ENCODE data around the genes PRELID2 and SPINK9.

GRCh38 chr5:143596099-143596609 is 192.7 kb upstream of the NR3C1 start:
- RRBS, result no CpG with 5 or more reads among the region's 2 CpGs

- RRBS, result no CpG with 5 or more reads among the region's 2 CpGs
These were observed 176.8 kb upstream of the HMHB1 start for GRCh38 chr5:143635044-143635626.

- RRBS, result 2% methylated on average over 12 of the region's 68 CpGs
These were observed at the start of gene PRELID2 for GRCh38 chr5:145835000-145835861. TSS of gene PRELID2 (minus strand) at chr5:145835342.

DNA sequence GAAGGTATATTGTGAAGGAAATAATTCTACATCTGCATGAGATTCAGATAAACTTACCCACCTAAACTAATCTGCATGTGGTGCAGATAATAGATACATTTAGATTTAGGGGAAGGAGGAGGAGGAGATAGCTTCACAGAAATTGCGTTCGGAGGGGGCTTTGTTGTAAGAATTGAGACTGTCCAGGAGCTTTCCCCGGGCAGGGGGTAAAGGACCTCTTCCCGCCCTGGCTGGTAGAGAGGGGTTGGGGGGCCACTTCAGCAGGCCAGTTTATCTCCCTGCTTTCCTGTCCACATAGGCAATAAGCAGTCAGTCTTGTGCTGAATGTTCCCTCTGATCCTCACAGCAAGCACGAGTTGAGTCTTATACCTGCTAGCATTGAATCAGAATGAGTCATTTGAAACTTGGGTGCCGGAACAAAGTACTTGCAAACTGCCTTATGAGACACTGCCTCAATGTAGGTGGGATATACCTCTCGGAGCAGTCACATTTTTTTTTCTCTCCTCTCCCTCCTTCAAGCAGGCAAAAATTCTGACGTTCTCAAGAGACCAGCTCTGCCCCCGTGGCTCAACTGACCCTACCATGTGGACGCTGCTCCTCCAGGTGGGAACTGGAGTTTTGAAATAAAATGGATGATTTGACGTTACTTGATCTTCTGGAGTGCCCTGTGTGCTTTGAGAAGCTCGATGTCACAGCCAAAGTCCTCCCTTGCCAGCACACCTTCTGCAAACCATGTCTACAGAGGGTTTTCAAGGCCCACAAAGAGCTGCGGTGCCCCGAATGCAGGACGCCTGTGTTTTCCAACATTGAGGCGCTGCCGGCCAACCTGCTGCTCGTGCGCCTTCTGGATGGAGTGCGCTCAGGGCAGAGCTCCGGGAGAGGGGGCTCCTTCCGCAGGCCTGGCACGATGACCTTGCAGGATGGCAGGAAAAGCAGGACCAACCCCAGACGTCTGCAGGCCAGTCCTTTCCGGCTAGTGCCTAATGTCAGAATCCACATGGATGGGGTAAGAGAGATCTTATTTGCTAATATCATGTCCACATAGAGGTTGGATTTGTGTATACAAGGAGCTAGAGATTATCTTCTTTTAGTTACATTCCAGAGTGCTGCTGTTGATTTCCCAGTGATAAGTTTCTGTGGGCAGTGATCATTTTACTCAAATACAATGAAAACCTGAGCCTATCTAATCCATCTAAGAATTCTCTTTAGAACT is 1.3 kb downstream of the SH3RF2 start:
- RRBS, result 75% methylated on average over 9 of the region's 25 CpGs

DNA sequence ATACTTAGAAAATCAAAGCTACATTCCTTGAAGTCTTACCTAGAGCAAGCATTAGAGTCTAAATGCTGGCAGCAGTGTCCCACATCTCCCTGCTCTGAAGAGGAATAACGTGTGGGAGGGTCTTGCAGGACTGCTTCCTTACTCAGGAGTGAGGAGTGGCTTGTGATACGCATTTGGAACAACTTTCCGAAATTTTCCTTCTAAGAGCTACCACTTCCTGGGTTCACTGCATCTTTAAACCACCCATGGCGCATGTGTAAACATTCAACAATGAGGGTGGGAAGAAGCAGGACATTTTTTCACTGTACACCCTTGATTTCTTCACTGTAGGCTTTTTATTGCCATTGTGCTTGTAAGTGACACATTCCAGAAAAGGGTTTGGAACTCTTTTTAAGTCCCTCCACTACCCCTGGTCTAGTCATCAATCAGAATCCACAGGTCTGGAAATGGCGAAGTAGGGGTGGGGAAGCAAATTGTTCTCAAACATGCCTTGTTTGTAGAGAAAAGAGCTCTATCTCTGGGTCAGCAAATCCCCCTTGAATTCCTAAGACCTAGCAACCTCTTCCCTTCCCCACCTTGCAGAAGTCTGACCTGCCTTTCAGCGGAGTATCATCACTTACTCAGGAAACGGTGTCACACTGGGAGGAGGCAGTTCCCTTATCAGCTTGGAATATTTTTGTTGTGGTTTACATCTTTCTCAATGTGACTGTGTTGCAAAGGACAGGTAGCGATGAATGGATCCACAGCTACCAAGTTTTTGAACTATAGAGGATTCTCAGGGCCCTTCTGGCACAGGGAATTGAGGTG is 3.1 kb downstream of the SH3RF2 start:
- RRBS, result no CpG with 5 or more reads among the region's 8 CpGs

DNA sequence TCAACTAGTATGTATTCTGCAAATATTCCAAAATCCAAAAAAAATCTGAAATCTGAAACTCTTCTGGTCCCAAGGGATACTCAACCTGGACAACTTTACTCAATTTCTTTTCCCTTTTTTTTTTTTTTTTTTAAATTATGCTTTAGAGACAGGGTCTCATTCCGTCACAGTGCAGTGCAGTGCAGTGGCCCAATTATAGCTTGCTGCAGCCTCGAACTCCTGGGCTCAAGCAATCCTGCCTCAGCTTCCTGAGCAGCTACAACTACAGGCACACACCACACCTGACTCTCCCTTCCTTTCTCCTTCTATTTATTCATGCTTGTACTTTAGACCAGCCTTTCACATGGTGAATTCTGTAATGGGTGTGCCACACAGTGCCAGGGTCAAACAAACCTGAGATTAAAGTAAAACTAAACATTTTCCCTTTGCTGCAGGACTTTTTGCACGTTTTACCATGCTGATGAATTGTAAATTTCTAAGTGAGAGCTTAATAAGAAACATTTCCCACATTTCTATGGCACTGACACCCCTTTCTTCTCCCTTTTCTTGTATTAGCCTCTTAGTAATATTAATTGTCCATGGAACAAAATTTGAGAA is 7.9 kb downstream of the SH3RF2 start:
- RRBS, result no CpG with 5 or more reads among the region's 3 CpGs

GRCh38 chr5:146059171-146060370 is 45.8 kb downstream of the PLAC8L1 start:
- RRBS, result no CpG with 5 or more reads among the region's 28 CpGs

DNA sequence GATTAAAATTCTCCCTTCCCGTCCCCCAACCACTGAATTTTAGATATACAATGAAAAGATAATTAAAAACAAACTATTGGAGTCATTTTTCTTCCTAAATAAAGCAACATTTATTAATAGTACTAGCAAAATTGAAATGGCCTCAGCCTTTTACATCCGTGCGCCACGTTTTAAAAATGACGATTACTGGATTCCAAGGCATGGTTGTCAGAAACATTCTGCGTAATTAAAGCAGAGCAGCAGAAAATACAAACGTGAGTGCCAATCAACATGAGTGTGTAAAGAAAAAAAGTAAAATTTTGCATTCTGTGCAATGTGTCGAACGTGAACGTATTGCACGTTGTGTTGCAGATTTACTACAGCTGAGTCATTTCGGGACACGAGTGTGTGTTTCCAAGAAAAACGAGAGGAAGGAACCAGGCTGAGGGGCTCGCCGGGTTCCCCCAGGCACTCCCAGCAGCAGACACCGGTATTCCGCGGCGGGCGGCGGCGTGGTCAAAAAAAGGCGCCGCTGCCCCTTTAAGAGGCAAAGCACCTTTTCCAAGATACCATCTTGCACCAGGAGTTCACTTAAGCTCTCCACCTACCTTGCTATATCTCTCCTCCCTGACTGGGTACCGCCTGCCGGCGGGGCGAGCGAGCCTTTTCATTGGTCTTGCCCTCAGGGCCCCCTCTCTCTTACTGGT is 418 bp upstream of the RBM27 start:
- RRBS, result no CpG with 5 or more reads among the region's 30 CpGs

GRCh38 chr5:146609323-146609607 is 93.3 kb upstream of the GPR151 start:
- RRBS, result no CpG with 5 or more reads among the region's 7 CpGs

DNA sequence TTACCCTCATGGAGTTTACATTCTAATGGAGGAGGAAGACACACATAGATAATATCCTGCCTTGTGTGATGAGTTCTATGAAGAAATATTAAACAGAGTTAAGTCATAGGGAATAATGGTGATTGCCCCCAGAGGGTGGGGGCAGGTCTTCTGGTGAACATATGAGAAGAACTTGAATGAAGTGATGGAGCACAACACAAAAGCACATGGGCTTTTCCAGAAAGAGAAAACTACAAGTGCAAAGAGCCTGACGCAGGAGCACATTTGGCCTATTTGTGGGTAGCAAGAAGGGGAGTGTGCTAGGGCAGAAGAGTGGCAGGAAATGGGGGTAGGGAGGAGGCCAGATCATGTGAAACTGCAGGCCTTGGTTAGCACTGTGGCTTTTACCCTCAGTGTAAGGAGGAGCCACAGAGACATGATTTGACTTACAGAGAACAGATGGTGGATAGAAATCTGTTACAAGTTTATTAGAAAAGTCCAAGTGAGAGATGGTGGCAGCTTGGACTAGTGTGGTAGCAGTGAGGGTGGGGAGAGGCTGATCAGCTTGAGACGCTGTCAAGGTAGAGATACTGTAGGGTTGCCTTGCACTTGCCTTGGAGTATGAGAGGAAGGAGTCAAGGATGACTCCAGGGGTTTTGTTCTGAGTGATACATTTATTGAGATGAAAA is 126.8 kb downstream of the PPP2R2B start:
- RRBS, result no CpG with 5 or more reads among the region's 2 CpGs

DNA sequence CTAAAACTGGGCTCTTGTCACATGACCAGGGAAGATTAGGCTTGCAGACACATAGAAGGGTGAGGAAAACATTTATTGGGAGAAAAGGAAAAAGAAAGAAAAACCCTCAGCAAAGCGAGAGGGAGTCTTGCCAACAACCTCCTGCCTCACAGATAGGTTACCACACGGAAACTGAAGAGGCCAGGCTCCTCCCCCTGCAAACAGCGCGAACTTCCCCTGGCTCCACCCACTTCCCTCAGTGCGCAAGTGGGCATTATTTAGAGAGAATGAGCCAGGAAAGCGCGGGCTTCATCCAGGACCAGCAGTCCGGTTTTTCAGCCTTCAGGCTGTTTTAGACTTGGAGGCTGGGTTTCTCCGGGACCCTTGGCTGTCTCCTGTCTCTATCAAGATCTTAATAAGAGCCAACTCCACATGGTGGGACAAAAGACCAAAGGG is 70.3 kb downstream of the STK32A start:
- RRBS, result no CpG with 5 or more reads among the region's 9 CpGs

DNA sequence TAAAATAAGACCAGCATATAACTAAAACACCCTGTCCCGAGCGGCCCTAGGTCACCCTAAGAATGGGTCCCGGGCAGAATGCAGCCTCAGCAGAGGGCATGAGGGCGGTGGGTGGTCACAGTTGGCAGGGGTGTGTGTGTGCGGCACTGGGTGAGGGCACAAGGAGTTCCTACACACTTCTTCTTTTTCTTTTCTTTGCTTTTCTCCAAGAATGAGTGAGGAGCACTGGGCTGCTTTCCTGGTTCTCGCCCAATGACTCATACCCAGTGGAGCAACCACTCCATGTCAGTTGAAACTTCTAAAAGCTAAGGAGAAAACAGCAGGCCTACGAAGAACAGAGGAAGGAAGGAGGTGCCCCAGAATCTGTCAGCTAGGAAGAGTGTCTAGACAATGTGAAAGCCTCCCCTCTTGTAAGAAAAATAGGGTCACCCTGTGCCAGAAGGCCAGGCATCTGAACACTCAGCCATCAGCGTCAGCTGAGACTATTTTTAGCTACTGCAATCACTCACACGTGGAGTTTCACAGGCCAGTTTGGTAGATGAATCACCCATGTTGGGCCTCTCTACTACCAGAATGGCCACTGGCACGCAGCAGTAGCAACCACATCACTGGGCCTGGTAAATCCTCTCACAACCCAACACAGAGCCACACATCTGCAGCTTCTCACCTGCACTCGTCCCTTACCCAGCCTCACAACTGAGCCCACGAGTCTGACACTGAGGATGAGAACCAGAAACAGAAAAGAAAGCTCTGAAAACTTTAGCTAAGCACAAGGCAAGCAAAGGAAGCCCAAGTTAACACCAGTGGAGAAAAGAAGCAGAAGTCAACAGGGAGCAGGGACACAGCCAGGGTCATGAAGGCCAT is 105.7 kb downstream of the DPYSL3 start:
- RRBS, result no CpG with 5 or more reads among the region's 12 CpGs

DNA sequence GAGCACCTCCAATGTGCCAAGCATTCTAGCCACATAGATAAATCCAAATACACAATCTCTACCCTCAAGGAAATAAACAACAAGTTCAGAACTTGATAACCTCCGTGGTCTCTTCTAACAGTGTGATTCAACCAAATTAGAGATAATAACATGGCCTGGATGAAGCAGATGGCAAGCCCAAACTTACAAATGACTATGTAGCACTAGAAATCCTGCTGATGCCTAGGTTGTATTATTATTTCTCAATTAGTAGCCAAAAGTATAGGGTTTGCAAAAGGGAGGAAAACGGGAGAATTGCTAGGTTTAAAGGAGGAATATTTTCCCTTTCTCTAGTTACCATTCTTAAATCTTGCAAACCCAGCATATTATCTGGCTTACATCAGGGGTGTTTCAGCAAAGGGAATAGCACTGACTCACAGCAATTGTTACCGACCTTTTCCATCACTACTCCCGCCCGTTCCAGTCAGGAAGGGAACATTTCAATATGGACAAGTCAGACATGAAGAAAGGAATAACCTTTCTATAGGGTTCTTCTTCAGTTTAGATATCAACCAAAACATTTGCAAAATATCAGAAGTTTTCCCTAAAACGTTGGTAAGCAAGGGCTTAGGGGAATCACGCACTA is 2.3 kb downstream of the DPYSL3 start:
- RRBS, result no CpG with 5 or more reads among the region's 7 CpGs

GRCh38 chr5:147721302-147721639 is 61.3 kb downstream of the JAKMIP2 start:
- RRBS, result no CpG with 5 or more reads among the region's 19 CpGs

DNA sequence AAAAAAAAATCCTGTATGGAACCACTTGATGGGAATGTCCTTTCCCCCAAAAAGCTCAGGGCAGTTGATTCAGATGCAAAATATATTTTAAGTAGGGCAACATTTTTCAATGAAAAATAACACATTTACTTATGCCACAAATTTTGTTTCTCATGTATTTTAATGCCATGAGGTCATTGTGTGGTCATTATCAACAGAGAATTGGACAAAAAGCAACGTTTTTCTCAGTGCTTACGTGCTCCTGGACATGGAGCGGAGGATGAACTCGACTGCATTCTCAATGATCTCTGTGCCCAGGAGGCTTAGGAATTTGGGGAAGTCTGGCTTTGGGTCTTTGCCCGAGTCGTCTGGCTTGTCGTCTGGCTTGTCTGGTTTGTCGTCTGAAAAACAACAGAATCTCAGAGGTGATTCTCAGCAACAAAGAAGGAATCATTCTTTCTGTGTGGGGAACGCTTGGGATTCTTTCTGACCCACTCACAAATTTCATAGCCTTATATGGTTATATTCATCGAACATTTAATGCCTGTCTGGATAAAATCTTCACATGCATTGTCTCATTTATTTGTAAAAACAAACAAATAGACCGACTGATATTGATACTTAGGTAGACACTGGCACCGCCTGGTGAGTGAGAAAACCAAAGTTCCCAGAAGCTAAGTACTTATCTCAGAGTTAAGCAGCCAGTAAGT is 4.8 kb downstream of the C5orf46 start:
- RRBS, result no CpG with 5 or more reads among the region's 12 CpGs

DNA sequence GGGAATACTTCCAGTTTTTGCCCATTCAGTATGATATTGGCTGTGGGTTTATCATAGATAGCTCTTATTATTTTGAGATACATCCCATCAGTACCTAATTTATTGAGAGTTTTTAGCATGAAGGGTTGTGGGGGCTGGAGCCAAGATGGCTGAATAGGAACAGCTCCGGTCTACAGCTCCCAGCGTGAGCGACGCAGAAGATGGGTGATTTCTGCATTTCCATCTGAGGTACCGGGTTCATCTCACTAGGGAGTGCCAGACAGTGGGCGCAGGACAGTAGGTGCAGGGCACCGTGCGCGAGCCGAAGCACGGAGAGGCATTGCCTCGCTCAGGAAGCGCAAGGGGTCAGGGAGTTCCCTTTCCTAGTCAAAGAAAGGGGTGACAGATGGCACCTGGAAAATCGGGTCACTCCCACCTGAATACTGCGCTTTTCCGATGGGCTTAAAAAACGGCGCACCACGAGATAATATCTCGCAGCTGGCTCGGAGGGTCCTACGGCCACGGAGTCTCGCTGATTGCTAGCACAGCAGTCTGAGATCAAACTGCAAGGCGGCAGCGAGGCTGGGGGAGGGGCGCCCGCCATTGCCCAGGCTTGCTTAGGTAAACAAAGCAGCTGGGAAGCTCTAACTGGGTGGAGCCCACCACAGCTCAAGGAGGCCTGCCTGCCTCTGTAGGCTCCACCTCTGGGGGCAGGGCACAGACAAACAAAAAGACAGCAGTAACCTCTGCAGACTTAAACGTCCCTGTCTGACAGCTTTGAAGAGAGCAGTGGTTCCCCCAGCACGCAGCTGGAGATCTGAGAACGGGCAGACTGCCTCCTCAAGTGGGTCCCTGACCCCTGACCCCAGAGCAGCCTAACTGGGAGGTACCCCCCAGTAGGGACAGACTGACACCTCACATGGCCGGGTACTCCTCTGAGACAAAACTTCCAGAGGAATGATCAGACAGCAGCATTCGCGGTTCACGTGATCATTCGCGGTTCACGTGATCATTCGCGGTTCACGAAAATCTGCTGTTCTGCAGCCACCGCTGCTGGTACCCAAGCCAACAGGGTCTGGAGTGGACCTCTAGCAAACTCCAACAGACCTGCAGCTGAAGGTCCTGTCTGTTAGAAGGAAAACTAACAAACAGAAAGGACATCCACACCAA is 8.0 kb downstream of the SPINK7 start:
- RRBS, result no CpG with 5 or more reads among the region's 42 CpGs

- RRBS, result no CpG with 5 or more reads among the region's 2 CpGs
These were observed at the start of gene SPINK9 for GRCh38 chr5:148335397-148335744. TSS of gene SPINK9 (plus strand) at chr5:148335559.

- RRBS, result no CpG with 5 or more reads among the region's 2 CpGs
These were observed 20.4 kb upstream of the ADRB2 start for GRCh38 chr5:148805856-148806533.

DNA sequence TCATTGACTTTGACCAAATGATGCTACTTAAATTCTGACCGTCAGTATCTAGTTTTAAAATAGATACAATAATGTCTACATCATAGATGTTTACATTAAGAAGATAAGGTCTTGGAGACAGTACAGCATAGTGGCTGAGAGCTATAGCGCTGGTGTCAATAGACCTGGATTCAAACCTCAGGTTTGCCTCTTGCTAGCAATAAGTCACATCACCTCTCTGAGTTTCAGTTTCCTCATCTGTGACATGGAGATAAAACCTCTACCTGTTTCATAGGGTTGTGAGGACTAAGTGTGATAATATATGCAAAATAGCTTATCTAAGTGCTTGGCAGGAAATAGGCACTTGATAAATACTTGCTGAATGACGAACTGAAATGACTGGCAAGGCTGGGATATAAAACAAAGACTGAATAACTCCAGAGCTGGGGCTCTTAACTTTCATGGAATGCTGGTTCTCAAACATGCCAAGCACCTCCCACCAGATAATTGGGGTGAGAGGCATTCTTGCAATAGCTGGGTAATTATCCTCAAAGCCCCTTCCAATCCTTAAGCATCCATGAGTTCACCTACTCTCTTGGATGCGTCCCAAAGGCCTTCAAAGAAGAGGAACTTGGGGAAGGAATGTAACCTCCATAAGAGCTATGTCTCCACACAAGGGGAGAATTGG is 87.5 kb downstream of the ADRB2 start:
- RRBS, result no CpG with 5 or more reads among the region's 4 CpGs